Aorta (tissue), 1 donor: ENCODE measurements around the gene CXCR4.

GRCh38 chr2:133469671-133470200 lies 98.5 kb downstream of the NCKAP5 start:
- PRO-cap = no peak

GRCh38 chr2:133974378-133974615 lies 279.6 kb upstream of the MGAT5 start:
- PRO-cap = no peak

DNA sequence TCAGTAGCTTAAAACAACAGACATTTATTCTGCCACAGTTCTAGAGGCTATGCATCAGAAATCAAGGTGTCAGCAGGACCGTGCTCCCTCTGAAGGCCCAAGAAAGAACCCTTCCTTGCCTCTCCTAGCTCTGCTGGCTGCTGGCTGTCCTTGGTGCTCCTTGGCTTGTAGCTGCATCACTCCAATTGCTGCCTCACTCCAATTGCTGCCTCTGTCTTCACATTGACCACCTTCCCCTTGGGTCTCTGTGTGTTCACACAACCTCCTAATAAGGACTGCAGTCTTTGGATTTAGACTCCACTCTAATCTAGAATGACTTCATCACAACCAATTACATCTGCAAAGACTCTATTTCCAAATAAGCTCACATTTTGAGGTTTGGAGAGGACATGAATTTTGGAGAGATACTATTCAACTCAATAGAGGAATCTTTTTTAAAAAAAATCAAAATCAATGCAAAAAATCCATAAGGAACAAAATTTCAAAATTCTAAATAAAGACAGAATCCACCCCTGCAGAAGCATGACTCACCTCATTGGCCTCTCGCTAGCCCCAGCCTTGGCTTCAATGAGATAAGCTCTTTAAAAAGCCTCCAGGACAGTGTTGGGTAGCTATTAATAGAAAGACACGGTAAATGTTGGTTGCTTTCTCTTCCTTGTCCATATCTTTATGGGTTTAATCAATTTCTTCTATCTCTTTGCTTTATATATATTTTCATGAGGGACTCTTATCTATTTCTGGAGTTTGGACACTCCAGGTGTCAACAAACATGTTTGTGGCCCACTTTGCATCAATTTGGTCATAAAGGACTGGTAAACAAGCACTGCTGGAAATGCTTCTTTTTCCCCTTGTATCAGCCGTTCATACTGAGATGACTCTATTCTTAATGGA lies 267.6 kb upstream of the MGAT5 start:
- PRO-cap = no peak

DNA sequence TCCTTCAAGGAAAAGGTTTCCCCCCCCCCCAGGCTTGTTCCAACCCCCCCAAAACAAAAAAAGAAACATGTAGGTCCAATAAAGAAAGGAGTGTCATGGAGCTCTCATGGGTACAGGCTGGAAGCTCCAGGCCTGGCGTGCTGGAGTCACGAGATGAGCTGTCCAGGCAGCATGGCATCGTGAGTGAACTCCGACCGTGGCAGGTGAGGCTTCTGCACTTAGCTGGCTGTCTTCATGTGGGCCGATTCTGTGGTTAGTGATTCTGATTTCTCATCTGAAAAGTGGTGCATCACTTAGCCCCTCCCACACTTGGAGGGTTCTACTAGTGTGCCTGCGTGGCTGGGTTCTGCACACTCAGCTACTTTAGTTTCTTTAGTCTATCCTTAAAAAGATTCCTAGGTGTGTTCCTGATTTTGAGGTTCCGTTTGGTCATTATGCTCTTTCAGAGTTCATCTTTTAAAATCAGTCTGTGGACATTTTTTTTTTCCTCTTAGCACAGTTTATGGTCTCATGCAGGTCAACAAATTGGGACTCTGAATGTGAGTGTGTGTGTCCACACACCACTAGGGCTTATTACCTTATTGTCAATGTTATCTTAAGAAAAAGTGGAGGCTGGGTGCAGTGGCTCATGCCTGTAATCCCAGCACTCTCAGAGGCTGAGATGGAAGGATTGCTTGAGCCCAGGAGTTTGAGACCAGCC lies 126.2 kb upstream of the MGAT5 start:
- PRO-cap = no peak

GRCh38 chr2:134129877-134130633 lies 123.8 kb upstream of the MGAT5 start:
- PRO-cap = no peak

DNA sequence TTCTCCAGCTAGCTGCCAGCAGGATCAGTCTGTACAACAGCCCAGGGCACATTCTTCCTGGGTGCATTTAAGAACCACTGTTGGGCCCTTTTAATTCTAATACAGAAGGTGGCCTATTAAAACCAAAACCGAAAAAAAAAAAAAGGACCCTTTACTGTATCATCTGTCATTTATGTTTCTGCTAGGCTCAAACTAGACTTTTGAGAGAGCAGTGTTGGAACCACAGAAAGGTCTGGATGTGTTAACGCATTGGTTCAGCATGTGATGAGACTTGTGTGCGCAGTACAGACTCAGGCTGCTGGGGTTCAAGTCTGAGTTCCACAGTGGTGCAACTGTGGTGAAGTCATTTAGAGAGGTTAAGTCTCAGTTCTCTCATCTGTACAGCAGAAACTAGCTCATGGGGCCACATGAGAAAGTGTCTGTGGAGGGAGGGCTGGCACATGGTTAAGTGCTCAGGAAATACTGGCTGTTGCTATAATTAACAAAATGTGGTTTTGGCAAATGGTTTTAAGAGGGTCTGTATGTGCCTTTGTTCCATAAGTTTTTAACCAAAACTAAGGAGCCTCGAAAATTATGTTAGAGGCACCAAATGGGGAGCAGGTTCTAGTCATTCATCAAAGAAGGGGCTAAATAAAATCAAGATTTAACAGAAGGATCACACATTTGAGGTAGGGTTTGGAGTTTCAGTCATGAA lies 29.1 kb downstream of the MGAT5 start:
- PRO-cap = no peak

GRCh38 chr2:134328357-134328941 lies 74.6 kb downstream of the MGAT5 start:
- PRO-cap = no peak

GRCh38 chr2:134361499-134362067 lies 107.7 kb downstream of the MGAT5 start:
- PRO-cap = no peak

GRCh38 chr2:134410616-134411561 lies 157.0 kb downstream of the MGAT5 start:
- PRO-cap = no peak

- PRO-cap = no peak
These were observed 227.8 kb downstream of the TMEM163 start for GRCh38 chr2:134491021-134491365.

DNA sequence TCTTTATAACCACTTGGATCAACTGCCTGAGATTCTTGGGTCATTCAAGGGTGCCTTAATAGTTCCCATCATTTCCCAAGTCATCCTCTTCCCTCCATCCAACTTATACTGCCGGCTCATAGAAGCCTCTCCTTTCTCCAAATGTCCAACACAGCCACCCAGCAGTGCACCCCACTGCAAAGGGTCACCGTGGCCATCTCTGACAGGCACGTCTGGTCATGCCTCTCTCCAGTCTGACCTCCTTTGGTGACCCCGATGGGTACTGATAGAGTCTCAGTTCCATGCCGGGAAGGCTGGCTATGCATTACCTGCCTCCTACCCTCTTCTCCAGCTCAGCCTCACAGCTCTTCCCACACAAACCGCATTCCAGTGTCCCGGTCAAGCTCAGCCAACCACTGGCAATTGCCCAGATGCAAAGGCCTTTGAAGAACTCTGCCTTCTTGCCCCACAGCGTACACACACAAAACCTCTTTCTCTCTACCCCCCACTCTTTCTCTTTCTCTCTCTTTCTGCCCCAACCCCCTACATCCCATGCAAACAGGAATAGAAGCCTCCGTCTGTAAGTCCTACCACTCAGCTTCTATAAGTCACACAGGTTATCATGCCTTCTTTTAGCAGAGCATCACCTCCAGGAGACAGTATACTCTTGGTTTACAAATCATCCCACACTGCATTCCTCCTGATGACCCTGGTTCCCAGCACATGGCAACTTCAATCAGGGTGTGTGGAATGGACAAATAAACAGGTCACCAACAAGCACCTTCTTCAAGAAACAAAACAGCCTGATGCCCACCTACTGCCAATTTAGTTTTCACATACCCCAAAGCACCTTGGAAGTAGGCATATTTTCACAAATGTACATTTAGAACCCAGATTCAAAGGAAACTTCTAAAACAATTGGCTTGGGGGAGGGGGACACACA lies 37.5 kb downstream of the TMEM163 start:
- PRO-cap = no peak

- PRO-cap = no peak
These were observed 37.6 kb downstream of the CCNT2 start for GRCh38 chr2:134956176-134956637.

- PRO-cap = no peak
These were observed 57.1 kb downstream of the CCNT2 start for GRCh38 chr2:134975596-134976305.

- PRO-cap = no peak
These were observed 104.6 kb downstream of the R3HDM1 start for GRCh38 chr2:135635574-135636557.

GRCh38 chr2:135742434-135742740 lies 732 bp downstream of the UBXN4 start:
- PRO-cap = no peak

GRCh38 chr2:135983662-135984167 lies 1.7 kb downstream of the DARS1 start:
- PRO-cap = no peak

GRCh38 chr2:136024890-136026214 lies 39.9 kb upstream of the DARS1 start:
- PRO-cap = no peak

DNA sequence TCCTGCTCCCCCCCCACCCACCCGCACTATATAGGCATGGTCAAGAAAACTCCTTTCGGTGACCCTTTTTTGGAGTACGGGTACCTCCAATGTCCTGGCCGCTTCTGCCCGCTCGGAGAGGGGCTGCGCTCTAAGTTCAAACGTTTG lies 213 bp downstream of the CXCR4 start:
- PRO-cap = no peak

GRCh38 chr2:136118010-136118833 lies at the start of gene CXCR4:
CXCR4 (minus strand) TSS chr2:136118149.
- PRO-cap = bidirectional peak, plus-strand start at chr2:136118251, minus-strand start at chr2:136118149

- PRO-cap = no peak
These were observed 17.4 kb upstream of the CXCR4 start for GRCh38 chr2:136135273-136135802.